Mammary microvascular endothelial cell (primary cell): ENCODE measurements around the genes UGT1A9 and UGT1A1.

DNA sequence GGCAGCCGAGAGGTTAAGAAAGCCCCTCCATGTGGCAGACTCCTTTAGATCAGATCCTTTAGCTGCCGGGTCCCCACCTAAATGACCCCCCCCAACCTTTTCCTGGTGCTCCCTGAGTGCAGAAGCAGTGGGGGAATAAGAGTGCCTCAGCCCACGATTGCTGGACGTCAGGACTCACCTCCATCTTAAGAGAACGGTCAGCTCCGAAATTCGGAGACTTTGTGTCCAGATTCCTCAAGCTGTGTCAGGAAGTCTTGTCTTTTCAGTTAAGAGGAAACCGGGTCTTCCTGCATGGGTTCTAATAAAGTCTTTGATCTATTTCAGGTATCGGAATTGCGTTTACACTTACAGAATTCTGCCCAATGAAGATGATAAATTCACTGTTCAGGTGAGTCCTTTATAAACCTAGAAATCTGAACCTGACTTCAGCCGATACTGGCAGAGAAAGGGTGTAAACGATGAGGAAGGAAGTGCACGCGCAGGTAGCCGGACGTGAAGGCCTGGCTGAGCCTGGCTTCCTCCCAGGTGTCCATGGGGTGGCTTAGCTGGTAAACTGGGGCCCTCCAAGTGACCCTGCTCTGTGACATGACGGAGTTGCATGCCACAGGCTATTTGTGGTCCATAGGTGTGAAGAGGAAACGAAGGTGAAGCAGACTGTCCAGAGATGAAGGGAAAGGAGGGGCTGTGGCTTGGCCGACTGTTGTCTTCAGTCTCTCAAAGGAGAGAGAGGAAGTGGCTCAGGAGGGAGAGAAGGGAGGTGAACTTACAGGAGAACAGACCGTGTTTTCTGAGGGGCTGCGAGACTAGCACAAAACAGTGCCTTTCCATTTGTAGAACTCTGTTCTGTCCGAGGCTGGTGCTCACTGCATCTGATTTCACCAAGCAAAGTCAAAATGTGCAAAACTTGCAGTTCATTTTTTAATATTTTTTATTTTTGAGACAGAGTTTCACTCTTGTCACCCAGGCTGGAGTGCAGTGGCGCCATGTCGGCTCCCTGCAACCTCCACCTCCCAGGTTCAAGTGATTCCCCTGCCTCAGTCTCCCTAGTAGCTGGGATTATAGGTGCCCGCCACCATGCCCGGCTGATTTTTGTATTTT is 19.2 kb downstream of the INPP5D start:
- RAMPAGE, long total RNA, result no peak

GRCh38 chr2:233086871-233087225 is 26.7 kb downstream of the INPP5D start:
- RAMPAGE, long total RNA, result no peak

- RAMPAGE, long total RNA, result no peak
These were observed 40.6 kb downstream of the INPP5D start for GRCh38 chr2:233100573-233101352.

DNA sequence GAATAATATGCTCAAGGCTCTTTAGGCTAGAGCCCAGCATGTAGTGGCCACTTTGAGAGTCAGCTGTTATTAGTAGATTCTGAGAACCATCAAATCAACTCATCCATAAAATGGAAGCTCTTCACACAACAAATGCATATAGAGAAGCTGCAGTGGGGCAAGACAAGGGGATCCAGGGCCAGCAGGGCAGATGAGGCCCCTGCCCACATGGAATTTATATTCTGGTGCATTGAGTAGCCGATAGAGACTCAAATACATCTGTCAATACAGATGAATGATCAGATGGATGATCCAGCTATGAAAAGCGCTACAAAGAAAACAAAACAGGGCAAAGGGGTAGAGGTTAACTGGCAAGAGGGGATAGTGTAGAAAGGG is 87.9 kb downstream of the INPP5D start:
- RAMPAGE, long total RNA, result no peak

DNA sequence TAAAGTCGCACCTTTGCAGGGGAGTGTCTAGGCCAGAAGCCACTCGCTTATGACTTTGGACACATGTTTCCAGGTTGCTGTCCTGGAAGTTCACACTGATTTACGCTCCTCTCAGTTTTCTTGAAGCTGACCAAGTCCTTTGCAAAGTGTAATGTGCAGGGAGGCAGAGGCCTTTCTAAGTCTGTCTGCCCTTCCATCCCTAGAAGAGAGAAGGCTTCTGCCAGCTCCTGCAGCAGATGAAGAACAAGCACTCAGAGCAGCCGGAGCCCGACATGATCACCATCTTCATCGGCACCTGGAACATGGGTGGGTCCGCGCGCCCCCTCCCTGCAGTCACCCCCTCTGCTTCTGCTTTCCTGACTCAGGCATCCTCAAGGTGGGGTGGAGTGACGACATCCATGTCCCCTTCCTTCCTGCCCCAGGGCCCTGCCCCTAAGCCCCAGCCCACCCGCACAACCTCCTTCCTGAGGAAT is 89.9 kb upstream of the ATG16L1 start:
- RAMPAGE, long total RNA, result no peak

DNA sequence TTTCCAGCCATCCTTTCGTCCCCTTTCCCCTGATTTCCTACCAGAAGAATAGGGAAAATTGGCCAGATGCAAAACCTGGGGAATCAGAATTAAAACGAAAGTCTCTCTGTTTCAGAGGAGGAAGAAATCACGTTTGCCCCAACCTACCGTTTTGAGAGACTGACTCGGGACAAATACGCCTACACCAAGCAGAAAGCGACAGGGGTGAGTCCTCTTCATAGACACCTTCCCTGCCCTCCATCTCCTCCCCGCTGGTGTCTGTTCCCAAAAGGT is 80.6 kb upstream of the ATG16L1 start:
- RAMPAGE, long total RNA, result no peak

DNA sequence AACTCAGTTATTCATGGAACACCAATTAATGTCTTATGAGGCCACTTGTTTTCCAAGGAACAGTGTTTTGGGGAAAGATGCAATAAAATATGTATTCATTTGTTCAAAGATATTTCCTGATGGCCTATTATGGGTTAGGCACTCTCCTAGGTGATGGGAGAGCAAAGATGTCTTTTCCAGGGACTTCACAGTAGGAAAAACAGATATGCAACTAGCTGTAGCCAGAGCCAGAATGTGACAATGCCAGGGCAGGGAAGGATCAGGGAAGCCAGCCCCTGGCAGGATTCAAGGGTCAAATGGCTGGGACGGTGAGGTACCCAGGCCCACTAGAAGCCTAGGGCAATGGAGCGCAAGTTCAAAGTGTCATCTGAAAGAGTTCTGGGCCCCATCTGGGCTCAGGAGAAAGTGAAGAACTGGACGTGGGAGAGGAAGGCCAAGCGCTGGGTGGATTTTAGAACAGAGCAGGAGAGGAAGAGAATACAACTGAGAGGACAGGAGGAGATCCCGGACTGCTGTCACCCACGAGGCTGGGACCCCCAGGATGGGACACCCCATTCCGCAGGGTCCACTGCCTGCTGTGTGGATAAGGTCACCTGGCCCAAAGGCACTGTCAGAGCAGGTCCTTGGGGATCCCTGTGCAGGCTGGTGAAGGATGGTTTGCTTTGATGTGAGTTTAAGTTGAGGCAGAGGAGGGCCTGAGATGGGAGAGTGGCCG is 79.7 kb upstream of the ATG16L1 start:
- RAMPAGE, long total RNA, result no peak

DNA sequence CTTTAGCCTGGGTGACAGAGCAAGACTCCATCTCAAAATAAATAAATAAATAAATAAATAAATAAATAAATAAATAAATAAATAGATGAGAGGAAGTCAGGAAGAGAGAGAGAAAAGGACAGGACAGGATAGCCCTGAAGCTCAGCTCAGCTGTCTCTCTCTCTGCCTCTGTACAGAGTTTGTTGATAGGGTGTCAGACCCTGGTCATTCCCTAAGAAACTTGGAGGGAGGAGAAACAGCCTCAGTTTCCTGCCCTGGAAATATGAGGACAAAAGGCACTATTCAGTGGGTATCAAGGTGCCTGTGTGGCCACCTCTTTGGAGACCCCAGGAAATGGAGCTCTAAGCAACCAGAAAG is 50.6 kb upstream of the ATG16L1 start:
- RAMPAGE, long total RNA, result no peak

GRCh38 chr2:233252241-233252811 is 853 bp downstream of the ATG16L1 start:
- RAMPAGE, long total RNA, result no peak

GRCh38 chr2:233385375-233386090 is 31.2 kb downstream of the DGKD start:
- RAMPAGE, long total RNA, result no peak

GRCh38 chr2:233420430-233421438 is 66.4 kb downstream of the DGKD start:
- RAMPAGE, long total RNA, result no peak

DNA sequence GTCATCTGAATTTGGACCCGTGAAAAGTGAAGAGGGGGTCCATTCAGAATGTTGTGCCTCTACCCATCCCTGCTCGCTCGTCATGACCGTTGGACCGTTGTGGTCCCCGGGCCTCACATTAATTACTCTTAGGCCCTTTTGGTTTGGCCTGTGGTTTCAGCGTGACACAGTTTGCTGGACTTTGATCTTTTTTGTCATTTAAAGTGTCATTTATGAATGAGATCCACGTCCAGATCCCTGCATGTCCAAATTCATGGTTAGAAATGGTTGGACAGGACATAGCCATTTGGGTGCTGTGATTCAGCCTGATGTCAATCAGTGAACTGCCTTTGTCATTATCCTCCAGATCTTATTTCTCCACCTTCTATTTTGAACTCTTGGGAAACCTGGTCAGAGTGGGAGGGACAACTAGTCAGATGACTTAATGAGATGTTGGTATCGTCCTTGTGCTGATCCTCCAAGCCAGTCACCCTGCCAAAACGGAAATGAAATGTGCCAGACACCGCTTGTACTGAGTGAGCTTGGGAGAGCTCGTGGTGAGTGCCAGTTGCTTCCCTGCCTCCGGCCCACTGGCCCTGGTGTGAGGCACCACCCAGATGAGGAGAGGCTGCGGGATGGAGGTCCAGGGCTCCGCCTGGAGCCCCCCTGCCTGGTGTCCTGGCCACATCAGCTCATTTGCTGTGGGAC is 69.9 kb downstream of the DGKD start:
- RAMPAGE, long total RNA, result no peak

DNA sequence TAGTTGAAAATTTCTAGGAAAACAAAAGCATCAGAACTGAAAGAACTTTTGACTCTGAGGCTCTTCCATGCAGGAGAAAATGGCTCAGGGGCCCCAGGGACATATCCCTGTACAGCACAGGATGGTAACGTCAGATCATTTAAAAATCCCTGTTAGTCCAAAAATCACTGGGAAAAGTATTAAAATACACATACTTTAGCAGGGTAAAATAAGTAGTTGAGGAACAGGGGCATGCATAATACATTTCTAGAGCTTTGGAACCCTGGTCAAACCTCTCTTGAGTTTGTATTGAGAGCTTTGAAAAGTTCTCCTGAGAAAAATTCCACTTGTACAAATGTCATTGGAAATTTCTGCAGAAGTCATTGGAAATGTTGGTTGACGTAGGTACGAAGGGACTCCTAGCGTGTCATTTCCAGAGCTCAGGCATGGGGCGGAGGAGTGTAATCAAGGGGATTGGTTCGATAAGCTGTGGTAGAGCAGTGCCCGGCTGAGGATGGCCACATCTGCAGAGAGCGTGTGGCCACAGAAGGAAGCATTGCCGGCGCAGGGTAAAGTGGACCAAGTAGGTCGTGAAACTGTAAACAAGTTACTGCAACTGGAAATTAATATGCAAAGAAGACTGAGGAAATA is 101.6 kb downstream of the DGKD start:
- RAMPAGE, long total RNA, result no peak

DNA sequence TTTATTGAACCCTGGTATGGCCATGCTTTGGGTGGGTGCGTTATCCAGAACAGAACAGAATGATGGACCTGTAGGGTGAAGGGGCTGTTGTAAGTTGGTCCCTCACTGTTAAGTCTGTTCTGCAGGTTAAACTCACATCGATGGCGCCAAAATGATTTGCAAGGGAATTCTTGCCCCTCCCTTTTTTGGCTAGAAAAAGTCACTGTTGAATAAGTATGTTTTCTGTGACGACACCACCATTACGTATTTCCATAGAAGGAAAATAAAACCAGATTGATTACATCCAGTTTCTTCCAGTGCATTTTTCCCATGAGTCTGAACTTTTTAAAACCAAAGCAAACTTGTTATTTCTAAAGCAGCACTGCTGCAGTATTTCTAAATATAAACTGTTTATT is 91.9 kb downstream of the USP40 start:
- RAMPAGE, long total RNA, result no peak

DNA sequence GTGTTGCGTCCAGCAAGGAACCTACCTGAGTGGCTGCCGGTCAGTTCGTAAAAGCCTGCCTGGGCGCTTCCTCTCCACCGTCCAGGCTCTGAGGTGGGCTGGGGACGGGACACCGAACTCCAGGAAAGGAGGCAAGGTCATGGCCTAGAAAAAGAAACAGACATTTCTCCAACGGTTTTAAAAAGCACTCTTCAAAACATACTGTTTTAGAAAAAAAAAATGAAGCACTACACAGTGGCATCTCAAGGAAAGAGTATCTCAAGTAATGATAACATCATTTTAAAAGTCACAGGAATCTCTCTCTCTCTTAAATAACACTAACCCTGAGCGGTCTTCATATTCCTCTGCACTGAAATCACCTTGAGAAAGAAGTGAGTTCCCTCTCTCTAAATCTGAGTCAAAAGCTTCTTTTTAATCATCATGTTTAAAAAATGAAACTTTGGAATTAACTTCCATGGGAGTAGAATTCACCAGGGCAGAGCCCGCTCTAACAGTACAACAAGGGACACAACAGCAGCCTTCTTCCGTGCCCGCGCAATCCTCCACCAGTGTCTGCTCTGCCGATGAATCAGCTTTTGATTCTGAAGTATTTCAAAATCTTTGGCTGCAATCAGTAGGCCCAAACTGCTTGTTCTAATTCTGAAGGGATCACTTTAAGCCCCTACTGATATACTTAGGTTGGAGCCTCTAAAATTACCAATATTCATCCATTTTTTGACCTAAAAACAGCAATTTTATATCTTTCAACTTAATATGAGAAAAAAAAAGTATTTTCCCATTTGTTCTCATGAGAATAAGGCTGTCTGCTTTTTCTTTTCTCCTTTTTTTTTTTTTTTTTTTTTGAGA is 77.0 kb downstream of the USP40 start:
- RAMPAGE, long total RNA, result no peak

GRCh38 chr2:233638874-233639329 is 2.7 kb downstream of the UGT1A10 start:
- RAMPAGE, long total RNA, result no peak

DNA sequence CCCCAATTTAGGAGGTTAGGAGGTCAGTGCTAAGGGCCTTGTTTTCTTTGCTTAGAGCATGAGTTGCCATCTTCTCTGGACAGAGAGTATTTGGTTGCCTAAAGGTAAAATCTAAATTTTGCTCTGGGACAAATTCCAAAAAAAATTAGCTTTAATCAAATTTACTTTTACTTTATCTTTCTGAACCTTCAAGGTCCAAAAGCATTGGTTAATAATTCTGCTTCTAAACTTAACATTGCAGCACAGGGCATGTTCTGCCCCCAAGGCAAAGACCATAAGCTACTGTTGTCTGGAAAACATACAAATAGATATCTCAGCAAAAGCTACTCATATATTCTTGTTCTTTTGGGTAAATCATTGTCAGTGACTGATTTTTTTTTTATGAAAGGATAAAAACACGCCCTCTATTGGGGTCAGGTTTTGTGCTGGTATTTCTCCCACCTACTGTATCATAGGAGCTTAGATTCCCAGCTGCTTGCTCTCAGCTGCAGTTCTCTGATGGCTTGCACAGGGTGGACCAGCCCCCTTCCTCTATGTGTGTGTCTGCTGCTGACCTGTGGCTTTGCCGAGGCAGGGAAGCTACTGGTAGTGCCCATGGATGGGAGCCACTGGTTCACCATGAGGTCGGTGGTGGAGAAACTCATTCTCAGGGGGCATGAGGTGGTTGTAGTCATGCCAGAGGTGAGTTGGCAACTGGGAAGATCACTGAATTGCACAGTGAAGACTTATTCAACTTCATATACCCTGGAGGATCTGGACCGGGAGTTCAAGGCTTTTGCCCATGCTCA is at the start of gene UGT1A9:
Gene UGT1A9 (plus strand): TSS at position 462 of the 788 bp plus-strand sequence.
- RAMPAGE, long total RNA, result no peak

DNA sequence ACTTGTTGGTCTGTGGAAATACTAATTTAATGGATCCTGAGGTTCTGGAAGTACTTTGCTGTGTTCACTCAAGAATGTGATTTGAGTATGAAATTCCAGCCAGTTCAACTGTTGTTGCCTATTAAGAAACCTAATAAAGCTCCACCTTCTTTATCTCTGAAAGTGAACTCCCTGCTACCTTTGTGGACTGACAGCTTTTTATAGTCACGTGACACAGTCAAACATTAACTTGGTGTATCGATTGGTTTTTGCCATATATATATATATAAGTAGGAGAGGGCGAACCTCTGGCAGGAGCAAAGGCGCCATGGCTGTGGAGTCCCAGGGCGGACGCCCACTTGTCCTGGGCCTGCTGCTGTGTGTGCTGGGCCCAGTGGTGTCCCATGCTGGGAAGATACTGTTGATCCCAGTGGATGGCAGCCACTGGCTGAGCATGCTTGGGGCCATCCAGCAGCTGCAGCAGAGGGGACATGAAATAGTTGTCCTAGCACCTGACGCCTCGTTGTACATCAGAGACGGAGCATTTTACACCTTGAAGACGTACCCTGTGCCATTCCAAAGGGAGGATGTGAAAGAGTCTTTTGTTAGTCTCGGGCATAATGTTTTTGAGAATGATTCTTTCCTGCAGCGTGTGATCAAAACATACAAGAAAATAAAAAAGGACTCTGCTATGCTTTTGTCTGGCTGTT is at the start of gene UGT1A1:
Gene UGT1A1 (plus strand): TSS at position 290 of the 689 bp plus-strand sequence.
- RAMPAGE, long total RNA, result no peak

DNA sequence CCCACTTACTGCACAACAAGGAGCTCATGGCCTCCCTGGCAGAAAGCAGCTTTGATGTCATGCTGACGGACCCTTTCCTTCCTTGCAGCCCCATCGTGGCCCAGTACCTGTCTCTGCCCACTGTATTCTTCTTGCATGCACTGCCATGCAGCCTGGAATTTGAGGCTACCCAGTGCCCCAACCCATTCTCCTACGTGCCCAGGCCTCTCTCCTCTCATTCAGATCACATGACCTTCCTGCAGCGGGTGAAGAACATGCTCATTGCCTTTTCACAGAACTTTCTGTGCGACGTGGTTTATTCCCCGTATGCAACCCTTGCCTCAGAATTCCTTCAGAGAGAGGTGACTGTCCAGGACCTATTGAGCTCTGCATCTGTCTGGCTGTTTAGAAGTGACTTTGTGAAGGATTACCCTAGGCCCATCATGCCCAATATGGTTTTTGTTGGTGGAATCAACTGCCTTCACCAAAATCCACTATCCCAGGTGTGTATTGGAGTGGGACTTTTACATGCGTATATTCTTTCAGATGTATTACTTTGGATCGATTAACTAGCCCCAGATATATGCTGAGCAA is 686 bp downstream of the UGT1A1 start:
- RAMPAGE, long total RNA, result no peak

DNA sequence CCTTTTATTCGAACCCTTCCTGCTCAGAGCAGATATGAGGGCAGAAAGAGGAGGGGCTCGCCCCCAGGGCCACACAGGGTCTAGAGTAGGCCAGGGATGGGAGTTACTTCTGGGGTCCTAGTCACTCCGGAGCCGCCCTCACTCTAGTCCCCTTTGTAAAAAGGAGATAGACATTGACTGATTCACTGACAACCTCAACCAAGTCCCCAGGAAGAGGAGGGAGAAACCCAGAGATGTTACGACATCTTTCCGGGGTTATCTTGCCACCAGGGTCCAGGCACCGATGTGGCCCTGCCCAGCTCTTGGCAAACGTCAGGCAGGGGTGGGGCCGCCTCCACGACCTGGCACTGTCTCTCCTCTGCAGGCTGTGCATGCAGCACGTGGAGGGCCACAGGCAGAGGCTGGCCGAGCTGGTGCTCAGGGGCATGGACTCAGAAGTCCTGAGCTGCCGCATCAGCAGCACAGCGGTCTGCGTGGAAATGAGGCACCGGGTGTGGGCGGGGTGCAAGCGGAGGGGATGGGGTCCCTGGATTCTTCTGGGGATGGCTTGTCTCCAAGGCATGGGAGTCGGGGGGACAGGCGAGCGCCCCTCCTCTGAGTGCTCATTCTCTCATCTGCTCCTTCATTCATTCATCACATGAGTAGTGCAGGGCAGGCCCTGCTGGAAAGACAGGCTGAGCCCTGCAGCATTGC is 31.0 kb downstream of the HJURP start:
- RAMPAGE, long total RNA, result no peak